Thyroid gland (tissue), 7 donors: ENCODE measurements around a stretch of chr16.

DNA sequence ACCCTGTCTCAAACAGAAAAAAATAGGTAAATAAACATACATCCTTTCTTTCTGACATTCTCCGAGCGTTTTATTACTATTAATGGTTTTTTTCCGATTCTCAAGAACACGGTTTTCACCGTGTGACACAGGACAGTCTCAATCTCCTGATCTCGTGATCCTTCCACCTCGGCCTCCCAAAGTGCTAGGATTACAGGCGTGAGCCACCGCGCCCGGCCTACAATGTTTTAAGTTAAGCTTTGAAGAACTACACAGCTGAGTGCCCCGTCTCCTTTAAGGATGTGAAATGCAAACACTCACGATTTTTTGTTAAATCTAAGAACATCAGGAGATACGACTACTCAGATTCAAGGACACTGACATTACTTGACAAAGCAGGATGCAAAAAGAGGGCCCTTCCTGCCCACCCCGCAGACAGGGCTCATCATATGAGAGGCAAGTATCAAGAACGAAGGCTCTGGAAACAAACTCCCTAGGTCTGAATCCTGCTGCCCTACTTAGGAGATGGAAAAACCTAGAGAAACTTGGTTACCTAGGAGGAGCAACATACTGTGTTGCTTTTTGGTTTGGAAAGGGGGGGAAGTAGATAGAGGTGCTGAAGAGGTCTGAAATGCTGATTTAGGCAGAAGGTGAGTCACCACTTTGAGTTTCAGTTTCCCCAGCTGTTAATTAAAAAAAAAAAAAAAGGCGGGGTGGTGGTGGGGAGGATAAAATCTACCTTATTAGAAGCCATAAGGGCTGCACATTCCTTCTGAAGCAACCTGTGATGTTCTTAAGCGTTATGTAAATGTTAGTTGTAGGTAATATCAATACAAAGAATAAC, 1.7 kb downstream of the N4BP1 start:
- PRO-cap, 2 experiments, result peak in 1 of 2 experiments; most common plus-strand start position 736 of the sequence (in 1); most common minus-strand start position 506 of the sequence (in 1)
- RAMPAGE, long total RNA, 5 experiments, result no peak in any of the 5 experiments

GRCh38 chr16:49132701-49133032, 149.0 kb downstream of the CBLN1 start:
- PRO-cap, 2 experiments, result peak in 1 of 2 experiments; most common minus-strand start chr16:49132929 (in 1)
- RAMPAGE, long total RNA, 5 experiments, result no peak in any of the 5 experiments

DNA sequence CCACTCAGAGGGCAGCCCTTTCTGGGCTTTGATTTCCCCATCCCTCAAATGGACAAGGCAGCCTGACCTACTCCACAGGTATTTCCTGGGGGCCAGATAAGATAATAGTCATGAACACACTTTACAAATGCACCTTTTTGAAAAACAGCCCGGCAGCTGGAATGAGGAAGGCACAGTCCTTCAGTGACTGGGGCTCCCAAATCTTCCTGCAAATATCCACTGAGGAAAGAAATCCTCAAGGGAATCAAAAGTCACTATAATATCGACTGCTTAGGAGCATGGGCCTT, 61.6 kb downstream of the C16orf78 start:
- PRO-cap, 2 experiments, result no peak in any of the 2 experiments
- RAMPAGE, long total RNA, 5 experiments, result no peak in any of the 5 experiments

- PRO-cap, 2 experiments, result no peak in any of the 2 experiments
- RAMPAGE, long total RNA, 5 experiments, result no peak in any of the 5 experiments
Observed at GRCh38 chr16:49560019-49560710, 186.6 kb downstream of the C16orf78 start.

DNA sequence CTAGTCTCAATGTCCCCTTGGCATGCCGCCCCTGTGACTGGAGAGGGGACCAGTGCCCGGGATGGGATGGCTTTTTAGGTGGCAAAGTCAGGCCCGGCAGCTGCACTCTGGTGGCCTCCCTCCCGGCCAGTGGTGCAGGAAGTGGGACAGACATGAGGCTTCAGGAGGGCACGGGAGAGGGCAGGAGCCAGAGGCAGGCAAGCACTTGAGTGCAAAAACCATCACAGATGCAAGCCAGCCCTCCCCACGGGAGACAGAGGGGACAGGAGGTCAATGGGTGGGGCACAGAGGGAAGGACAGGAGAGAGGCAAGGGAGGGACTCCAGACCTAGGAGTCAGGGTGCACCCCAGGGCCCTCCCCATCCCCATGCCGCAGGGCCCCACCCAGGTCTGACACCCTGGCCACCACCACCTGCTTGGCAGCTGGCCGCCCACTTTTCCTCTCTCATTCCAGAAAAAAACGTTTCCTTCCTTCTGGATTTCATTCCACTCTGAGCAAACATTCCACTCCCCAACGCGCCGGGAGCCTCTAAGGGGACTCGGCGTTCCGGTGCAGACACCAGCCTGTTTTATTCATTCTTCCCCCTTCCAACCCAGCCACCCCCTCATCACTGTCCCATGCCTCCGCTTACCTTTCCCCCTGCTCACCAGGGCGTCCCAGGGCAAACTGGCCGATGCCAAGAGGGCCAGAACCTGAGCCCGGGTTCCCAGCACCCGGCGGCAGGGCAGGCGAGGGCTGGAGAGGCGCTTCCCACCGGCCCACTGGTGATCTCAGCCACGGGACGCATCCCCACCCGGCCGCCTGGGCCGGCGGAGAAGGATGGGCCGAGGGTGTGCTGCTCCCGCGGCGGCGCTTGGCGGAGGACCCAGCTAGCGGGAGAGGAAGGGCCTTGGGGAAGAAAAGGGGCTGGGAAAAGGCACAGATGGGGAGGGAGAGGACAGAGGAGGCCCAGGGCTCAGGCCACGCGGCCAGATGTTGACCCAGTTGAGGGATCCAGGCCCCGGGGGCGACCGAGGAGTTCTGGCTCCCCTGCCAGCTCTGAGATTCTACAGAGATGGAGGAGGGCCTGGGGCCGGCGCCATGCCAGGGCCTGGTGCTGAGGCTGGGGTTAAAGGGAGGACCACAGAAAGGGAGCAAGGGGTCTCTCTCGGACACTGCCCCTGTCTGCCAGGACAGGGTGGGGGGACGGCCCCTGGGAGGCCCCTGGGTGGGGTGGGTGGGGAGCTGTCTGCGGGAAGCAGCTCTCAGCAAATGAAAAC, 192.0 kb downstream of the ZNF423 start:
- PRO-cap, 2 experiments, result peak in 1 of 2 experiments; most common plus-strand start position 513 of the sequence (in 1)
- RAMPAGE, long total RNA, 5 experiments, result start-site peak on the minus strand in 4 of 5 experiments, centred at positions 746 to 839 of the sequence, 6 to 37 reads per replicate

- PRO-cap, 2 experiments, result no peak in any of the 2 experiments
- RAMPAGE, long total RNA, 5 experiments, result no peak in any of the 5 experiments
Observed at GRCh38 chr16:49832837-49833753, 22.8 kb downstream of the ZNF423 start.

DNA sequence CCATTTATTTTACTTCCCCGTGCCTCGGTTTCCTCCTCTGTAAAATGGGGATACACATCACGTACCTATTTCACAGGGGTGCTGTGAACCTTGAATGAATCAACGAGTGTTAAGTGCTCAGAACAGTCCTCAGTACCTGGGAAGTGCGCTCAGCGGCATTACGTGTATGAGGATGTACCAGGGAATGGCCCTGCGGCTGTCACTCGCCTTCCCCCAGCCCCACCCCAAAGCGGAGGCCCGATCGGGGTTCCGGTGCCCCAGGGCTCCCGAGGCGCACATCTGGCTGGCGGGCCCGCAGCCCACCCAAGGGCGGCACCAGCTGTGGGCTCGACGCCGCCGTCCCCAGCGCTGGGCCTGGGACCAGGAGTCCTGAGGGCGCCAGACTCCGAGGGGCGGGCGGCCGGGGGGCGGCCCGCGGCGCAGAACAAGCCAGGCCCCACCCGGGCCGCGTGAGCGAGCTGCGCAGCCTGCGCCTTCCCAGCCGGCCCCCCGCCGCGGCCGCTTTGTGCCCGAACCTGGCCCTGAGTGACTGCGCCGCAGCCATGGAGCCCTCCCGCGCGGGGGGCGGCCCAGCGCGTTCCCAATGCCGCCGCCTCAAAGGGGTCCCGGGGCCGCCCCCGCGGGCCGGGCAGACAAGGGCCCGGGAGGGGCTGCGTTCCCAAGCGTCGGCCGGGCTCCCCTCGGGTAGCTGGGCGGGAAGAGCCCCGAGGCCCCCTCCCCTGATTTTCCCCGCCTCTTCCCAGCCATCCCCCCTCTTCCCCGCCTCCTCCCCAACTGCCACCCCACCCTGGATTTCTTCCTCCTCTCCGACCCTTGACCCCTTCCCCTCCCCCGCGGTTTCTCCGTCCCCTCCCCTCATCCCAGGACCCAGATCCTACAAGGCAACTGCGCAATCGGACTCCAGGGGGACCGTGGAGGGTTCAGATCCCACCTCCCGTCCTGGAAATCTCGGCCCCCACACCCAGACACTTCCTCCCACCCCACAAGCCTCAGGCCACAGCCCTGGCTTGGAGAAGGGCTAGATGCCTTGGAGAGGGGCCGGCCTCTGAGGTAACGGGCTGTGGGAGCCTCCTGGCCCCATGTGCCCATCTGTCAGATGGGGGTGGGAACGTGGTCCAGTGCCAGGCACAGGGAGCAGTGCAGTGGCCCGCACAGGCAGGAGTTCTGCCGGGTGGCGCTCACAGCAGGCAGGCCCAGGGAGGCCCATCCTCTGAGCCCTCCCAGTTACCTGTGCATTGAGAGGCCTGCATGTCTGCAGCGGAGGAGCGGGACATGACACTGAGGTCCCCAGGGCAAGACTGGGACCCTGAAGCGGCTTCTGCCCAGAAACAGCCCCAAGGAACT, 17.1 kb downstream of the ZNF423 start:
- PRO-cap, 2 experiments, result no peak in any of the 2 experiments
- RAMPAGE, long total RNA, 5 experiments, result no peak in any of the 5 experiments

GRCh38 chr16:49853969-49854978, 1.6 kb downstream of the ZNF423 start:
- PRO-cap, 2 experiments, result peak in 2 of 2 experiments; most common plus-strand start chr16:49854247 (in 1)
- RAMPAGE, long total RNA, 5 experiments, result no peak in any of the 5 experiments

- PRO-cap, 2 experiments, result no peak in any of the 2 experiments
- RAMPAGE, long total RNA, 5 experiments, result no peak in any of the 5 experiments
Observed at GRCh38 chr16:50236915-50237405, 29.4 kb upstream of the ADCY7 start.

GRCh38 chr16:50300623-50301143, 34.3 kb downstream of the ADCY7 start:
- PRO-cap, 2 experiments, result no peak in any of the 2 experiments
- RAMPAGE, long total RNA, 5 experiments, result no peak in any of the 5 experiments

GRCh38 chr16:50315205-50315907, 49.0 kb downstream of the ADCY7 start:
- PRO-cap, 2 experiments, result no peak in any of the 2 experiments
- RAMPAGE, long total RNA, 5 experiments, result no peak in any of the 5 experiments

DNA sequence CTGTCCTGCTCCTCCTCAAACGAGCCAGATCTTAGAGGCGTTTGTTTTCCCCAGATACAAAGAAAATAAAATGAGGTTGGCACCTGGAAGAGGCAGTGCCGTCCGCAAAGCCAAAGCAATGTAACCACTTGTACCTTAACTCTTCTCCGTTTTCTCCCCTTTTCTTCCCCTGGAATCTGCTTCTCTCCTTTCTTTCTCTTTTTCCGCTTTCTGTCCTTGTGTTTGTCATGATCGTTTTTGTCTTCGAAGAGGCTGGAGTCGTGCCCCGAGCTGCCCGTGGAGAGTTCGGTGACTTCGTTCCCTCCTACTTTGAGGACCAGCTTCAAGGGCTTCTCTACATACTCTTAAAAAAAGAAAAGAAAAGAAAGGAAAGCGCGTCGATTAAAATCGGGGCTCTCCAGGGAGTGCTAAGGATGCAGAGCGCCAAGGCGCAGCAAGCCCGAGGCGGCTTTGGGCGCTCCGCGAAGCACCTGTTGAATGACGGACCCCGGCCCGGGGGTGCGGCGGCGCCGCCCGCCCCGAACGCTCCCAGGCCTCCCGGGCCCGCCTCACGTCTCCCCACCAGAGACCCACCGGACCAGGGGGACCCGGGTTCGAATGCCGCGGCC, 728 bp downstream of the BRD7 start:
- PRO-cap, 2 experiments, result peak in 1 of 2 experiments; most common plus-strand start position 95 of the sequence (in 1)
- RAMPAGE, long total RNA, 5 experiments, result no peak in any of the 5 experiments

DNA sequence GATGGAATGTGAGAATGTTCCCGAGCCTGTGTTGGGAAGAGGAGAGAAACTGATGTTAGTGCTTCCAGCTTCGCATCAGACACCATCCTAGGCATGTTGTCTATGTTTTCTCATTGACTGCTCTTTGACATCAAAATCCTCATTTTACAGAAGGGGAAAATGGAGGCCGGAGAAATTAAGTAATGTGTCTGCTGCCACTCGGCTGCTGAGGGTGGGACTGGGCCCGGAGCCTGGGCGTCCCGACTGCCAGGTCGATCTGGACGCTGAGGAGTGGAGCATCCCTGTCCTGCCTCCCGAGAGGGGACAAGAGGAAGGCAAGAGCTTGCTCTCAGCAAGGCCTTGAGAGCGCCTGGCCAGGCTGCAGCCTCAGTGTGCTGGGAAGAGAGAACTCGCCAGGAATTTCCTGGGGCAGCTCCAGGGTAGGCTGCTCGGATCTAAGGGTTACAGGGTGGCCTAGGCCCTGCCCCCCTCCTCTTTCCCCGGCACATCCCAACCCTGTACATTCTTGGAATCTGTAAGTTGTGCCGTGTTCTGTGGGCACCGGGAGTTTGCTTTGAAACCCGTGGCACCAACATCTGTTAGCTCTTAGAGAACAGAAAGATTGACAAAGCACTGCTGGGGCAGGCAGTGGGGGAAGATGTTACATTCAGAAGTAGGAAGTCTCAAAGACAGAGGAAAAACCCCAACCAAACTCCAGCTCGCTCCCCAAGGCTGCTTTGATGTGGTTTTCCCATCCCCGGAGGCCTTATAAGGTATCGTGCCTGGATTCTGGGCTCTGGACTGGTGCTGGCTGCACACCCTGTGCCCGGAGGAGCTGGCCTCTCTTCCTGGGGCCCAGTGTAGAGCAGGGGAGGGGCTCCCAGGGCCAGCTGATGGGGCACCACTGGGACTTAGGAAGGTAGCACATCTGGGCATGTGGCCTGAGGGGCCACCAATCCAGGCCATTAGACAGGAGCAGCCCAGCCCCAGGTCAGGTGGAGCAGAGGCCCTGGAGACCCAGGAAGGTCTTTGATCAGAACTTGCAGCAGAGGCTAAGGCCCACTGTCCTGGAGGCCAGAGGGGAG, 55.1 kb downstream of the NKD1 start:
- PRO-cap, 2 experiments, result no peak in any of the 2 experiments
- RAMPAGE, long total RNA, 5 experiments, result no peak in any of the 5 experiments

DNA sequence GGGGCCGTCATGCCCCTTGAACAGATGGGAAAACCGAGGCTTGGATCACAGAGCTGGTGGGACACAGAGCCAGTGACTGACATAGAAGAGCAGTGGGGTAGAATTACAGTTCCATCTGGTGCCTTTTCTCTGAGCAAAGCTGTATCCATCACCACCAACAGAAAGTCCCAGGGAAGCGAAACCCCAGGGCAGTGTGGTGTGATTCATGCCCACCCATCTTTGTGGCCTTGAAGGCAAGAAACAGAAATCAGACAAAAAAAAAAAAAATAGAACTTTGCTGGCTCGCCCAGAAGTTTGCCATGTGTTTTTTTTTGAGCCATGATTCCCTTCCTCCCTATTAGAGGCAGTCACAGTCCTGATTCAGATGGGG, 486 bp upstream of the SNX20 start:
- PRO-cap, 2 experiments, result no peak in any of the 2 experiments
- RAMPAGE, long total RNA, 5 experiments, result no peak in any of the 5 experiments

DNA sequence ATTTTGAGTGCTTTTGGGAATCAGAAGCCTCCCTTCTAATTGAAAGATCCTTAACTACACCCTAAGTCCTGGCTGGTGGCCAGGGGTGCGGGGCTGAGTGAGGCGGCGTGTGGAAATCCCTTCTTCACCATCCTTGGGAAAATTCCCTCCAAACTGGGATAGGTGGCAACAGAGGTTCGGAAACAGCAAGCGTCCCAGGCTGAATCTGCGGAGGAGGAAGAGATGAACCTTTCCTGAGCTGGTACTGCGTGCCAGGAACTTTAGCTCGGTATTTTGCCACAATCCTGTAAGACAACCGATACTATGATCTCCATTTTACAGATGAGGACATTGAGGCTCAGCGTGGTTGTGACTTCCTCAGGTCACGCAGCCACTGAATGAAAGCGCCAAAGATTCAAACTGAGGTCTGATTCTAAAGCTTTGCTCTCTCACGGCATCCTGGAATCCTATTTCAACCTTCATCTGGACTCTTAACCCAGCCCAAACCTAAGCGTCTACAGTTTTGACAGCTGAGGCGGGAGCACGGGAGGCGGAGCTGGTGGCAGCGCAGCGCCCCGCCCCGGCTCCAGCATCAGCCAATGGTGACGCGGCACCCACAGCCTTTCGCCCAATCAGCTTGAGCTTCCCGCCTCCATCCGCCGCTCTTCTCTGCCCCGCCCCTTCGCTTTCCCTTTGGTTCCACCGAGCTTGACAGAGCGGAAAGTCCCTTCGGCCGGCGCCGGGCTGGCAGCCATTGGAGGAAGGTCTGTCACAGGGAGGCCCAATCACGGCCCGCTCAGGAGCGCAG, 493 bp upstream of the CYLD start:
- PRO-cap, 2 experiments, result peak in 1 of 2 experiments; most common plus-strand start position 700 of the sequence (in 1); most common minus-strand start position 504 of the sequence (in 1)
- RAMPAGE, long total RNA, 5 experiments, result no peak in any of the 5 experiments

DNA sequence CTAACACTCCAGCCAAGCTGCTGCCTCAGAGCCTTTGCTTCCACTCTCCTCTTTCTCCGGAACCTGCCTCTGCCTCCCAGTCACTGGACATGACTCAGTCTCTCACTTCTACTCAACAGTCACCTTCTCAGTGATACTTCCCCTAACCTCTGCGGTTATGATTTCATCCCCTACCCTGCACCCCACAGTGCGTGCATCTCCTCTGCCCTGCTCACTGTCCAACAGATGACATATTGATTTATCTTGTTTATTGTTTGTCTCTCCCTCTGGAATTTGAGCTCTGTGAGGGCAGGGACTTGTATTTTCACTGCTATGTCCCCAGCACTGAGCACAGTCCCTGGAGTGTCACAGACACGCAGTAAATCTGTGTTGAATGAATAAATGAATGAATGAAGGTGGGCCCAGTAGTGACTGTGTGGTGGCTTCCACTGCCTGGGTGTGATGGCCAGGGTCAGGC, 100.7 kb downstream of the CYLD start:
- PRO-cap, 2 experiments, result no peak in any of the 2 experiments
- RAMPAGE, long total RNA, 5 experiments, result no peak in any of the 5 experiments

DNA sequence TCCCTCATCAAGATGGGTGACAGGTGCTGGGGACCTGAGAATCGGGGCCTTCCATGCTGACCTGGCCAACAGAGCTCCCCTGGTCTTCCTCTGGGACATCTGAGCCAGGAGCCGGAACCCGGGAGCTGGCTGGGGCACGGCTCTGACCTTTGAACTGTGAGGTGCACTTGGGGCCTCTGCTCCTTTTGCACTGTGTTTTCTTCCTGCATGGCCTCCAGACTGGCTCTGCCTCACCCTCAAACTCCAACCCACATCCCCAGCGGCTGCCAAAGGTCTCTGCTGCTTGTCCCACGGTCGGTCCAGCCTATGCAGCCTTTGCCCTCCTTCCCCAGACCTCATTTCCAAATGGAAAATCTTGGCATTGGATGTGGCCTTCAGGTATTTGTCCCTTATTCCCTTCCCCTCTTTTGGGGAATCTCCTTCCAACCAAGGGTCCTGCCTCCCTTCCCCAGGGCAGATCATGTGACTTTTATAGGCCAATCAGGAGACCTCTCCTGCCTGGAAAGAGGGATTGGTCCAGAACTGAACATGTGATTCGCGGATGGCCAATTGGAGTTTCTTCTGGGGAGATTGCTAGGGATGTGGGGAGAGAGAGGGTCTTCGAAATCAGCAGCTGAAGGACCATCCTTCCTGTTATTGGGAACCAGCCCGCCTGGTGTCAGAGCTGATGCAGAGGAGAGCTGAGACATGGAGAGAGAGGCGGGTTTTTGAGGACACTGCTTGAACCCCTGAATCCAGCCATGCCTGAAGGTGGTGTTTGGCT, 117.9 kb downstream of the CYLD start:
- PRO-cap, 2 experiments, result no peak in any of the 2 experiments
- RAMPAGE, long total RNA, 5 experiments, result no peak in any of the 5 experiments

GRCh38 chr16:51120018-51120736, 30.9 kb downstream of the SALL1 start:
- PRO-cap, 2 experiments, result no peak in any of the 2 experiments
- RAMPAGE, long total RNA, 5 experiments, result no peak in any of the 5 experiments

GRCh38 chr16:51133633-51134021, 17.4 kb downstream of the SALL1 start:
- PRO-cap, 2 experiments, result peak in 2 of 2 experiments; most common plus-strand start chr16:51133932 (in 2); most common minus-strand start chr16:51133917 (in 1)
- RAMPAGE, long total RNA, 5 experiments, result no peak in any of the 5 experiments

DNA sequence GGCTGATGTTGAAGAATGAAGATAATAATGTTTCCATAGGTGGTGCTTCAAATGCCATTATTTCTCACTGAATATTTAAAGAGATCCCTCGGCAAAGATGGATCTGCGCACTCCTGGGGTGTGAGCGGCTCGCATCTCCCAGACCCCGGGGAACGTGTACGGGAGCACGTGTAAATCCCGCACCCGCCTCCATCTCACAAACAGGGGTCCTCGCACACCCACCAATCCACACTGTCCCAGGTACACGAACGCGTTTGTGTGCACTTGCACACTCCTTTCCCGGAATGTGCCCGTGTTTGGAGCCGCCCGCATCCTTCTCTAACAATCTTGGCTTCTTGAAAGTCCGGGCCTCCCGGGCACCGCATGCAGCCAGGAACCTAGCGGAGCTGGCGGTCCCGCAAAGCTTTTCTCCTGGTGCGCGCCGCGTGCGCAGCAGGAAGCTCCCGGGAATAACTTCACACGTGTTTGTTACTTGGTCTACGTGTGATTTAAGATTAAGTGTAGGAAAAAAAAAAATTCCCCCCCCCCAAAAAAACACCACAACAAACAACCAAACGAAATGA, 2.5 kb upstream of the SALL1 start:
- PRO-cap, 2 experiments, result peak in 1 of 2 experiments; most common minus-strand start position 451 of the sequence (in 1)
- RAMPAGE, long total RNA, 5 experiments, result no peak in any of the 5 experiments